ENCODE data around the genes PPAT and SRP72.

- PRO-cap = no peak
These were observed 3.0 kb downstream of the TMEM165 start for GRCh38 chr4:55398423-55399564.

DNA sequence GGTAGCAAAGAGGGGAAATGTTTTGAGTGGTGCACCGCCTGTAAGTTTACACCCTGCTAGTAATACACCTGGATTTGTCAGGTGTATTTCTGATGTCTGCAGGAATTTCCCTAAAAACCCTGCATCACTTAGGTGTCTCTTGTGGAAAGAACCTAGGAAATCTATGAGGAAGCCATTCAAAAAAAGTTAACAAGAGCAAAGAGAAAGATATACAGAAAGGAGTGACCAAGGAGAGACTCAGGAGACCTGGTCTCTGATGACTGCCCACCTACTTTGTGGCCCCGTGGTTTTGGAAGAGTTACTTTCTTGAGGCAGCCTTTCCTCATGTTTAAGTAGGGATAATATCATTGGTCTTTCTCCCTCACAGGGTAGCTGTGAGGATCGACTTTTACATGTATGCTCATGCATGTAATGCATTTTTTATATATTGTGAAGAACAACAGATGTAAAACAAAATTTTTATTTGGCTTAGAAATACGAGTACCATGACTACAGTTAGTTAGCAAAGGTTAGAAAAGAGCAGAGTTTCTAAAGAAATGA is 1.3 kb downstream of the CEP135 start:
- PRO-cap = no peak

GRCh38 chr4:56253651-56254301 is 133.5 kb downstream of the AASDH start:
- PRO-cap = no peak

DNA sequence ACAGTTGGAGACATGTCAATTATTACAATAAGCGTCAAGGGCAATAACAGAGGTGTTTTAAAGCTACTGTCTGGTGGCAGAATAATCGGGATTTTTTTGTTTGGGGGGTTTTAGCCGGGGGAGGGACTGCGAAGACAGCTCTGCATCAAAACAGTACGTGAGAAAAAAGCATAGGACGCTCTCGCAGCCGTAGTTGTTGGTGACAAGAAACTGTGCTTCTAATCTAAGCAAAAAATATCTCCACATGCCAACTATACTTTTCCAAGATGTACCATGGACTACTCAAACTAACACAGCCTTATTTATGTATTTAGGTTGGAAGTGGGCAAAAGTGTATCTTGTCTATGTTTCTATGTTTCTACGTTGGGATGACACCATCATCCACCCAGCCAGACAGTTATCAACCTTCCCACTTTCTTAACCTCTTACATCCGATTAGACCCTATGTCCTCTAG is 824 bp upstream of the AASDH start:
- PRO-cap = no peak

GRCh38 chr4:56434845-56435891 is at the start of gene PPAT:
Gene PPAT (minus strand): TSS chr4:56435615.
- PRO-cap = bidirectional peak, plus-strand start at chr4:56435763, minus-strand start at chr4:56435612

GRCh38 chr4:56458999-56459999 is 8.1 kb upstream of the SRP72 start:
- PRO-cap = no peak

DNA sequence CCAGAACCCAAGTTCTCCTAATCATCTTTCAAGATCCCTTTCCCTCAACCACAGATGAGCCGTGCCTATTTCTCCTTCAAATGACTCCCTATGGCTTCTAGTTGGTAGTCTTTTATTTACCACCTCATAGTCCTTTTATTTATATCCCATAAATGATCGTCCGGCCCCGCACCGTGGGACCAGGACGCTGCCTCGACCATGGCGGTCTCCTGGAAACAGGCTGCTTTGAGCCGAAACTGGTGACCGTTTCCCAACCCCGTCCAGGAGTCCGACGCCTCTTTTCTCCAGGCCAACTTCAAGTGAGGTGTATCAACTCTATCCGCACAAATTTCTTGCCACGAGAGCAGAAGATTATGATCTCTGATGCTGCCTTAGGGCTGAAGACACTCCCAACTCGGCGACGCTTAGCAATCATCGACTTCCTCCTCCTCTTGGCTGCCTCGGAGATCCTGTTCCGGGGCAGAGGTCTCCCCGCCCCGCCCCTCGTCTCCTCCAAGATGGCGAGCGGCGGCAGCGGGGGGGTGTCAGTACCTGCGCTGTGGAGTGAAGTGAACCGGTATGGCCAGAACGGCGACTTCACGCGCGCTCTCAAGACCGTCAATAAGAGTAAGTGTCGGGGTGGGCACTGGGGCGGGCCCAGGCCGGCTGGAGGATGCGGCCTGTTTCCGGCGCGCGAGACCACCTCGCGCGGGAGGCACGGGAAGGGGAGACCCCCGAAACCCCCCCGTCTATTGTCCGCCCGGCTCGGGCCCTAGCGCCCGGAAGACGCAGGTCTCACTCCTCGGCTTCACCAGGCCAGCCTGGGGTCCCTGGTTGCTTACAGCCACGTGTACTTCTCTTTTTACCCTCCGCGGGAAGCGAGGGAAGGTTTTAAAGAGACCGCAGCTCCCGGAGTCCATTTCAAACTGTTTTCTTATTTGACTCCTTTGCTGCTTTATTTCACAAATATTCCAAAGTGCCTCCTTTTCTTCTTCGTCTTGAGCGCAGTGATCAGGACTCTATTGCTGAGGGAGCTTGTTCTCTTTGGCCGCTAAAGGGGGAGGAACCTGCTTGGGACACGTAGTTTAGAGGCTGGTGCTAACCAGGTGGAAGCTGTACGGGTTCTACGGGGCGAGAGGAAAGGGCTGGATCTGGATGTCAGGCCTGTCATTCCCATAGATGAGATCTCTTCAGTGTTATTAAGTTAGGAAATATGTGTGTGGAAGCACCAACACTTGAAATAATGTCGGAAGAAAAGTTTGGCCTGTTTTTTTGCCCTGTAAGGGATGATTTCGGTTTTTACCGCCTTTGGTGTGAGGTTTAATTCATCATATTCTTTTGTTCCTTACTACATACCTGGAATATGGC is at the start of gene SRP72:
Gene SRP72 (plus strand): TSS at position 479 of the 1,347 bp plus-strand sequence.
- PRO-cap = bidirectional peak, plus-strand start at position 495 of the sequence, minus-strand start at position 433 of the sequence

DNA sequence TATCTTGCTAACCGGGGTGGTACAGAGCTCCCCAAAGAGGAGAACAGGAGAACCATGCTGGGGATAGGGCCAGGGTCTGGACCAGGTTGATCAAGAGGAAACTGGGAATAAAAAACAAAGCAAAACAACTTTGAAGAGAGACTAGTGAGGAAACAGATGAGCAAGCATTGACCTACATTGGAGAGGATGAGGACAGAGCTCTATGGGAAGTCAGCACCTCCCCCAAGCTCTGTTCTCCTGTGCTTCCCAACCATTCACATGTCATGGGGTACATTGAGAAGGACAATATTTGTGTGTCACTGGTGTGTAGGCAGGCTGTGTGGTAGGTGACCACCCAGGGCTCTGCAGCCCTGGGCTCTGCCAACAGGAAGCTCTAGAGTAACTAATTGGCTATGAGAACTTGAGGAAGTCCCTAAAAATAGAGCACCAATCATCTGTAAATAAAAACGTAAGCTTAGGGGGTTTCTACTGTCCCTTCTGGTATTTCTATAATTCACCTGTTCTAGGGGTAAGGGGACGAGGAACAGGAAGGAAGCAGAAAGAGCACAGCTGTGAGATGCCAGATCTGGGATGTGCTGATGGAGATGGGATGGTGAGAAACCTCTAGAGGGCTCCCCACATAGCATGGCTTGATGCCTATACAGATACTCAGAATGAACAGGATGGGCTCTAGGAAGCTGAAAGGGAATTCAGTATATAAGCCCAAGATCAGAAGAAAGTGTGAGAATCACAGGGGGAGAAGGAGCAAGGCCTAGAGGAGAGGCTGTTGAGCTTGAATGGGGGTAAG is 31.1 kb downstream of the HOPX start:
- PRO-cap = no peak

GRCh38 chr4:56655911-56656667 is 25.0 kb downstream of the HOPX start:
- PRO-cap = unidirectional peak, minus-strand start at chr4:56656515

GRCh38 chr4:57102896-57103830 is 7.0 kb downstream of the IGFBP7 start:
- PRO-cap = no peak

DNA sequence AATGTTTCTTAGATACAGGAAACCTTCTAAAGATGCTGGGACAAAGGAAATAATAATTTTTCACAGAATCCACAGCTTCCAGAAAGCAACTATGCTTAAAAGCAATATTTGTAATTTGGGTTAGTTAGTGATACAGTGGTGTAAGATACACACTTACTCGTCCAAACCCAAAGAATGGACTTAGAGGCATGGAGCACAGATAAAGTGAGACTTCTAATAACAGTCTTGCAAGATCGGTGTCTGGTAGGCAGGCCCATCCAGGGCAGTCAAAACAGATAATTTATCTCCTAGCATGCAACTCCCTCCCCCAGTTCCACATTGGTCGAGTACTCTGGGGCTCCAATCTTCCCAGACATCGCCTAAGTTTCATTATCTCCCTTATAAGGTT is 471.5 kb downstream of the TECRL start:
- PRO-cap = unidirectional peak, minus-strand start at position 268 of the sequence

DNA sequence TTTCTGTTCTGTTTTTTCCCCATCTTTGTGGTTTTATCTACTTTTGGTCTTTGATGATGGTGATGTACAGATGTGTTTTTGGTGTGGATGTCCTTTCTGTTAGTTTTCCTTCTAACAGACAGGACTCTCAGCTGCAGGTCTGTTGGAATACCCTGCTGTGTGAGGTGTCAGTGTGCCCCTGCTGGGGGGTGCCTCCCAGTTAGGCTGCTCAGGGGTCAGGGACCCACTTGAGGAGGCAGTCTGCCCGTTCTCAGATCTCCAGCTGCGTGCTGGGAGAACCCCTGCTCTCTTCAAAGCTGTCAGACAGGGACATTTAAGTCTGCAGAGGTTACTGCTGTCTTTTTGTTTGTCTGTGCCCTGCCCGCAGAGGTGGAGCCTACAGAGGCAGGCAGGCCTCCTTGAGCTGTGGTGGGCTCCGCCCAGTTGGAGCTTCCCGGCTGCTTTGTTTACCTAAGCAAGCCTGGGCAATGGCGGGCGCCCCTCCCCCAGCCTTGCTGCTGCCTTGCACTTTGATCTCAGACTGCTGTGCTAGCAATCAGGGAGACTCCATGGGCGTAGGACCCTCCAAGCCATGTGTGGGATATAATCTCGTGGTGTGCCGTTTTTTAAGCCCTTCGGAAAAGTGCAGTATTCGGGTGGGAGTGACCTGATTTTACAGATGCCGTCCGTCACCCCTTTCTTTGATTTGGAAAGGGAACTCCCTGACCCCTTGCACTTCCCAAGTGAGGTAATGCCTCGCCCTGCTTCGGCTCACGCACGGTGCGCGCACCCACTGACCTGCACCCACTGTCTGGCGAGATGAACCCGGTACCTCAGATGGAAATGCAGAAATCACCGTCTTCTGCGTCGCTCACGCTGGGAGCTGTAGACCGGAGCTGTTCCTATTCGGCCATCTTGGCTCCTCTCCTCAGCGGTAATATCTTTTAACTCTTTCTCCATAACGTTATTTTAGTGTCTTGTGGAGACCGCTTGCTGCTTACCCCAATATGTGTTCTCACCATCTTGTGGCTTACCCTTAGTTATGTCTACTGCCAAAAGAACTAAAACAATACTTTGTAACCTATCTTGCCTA is 328.4 kb upstream of the EPHA5 start:
- PRO-cap = no peak

DNA sequence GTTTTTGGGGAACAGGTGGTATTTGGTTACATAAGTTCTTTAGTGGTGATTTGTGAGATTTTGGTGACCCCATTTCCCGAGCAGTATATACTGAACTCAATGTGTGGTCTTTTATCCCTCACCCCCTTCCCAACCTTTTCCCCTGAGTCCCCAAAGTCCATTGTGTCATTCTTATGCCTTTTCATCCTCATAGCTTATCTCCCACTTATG is 544.7 kb downstream of the CENPC start:
- PRO-cap = no peak

- PRO-cap = no peak
These were observed 1.9 kb upstream of the TMPRSS11D start for GRCh38 chr4:67885531-67886253.

- PRO-cap = no peak
These were observed 12.7 kb downstream of the YTHDC1 start for GRCh38 chr4:68336959-68337853.

DNA sequence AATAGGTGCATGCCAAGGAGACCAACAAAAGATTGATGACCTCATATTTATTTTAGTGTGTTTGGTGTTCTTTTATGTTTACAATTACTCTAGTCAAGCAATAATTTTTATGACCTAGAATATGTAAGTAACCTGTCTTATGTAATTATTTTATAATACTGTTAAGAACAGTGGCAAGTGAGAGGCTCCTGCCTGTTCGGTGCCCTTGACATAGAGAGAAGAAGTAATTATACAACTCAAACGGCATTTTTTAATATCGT is 232 bp upstream of the UGT2B15 start:
- PRO-cap = no peak

GRCh38 chr4:68732930-68733540 is 62.6 kb upstream of the UGT2B15 start:
- PRO-cap = no peak

DNA sequence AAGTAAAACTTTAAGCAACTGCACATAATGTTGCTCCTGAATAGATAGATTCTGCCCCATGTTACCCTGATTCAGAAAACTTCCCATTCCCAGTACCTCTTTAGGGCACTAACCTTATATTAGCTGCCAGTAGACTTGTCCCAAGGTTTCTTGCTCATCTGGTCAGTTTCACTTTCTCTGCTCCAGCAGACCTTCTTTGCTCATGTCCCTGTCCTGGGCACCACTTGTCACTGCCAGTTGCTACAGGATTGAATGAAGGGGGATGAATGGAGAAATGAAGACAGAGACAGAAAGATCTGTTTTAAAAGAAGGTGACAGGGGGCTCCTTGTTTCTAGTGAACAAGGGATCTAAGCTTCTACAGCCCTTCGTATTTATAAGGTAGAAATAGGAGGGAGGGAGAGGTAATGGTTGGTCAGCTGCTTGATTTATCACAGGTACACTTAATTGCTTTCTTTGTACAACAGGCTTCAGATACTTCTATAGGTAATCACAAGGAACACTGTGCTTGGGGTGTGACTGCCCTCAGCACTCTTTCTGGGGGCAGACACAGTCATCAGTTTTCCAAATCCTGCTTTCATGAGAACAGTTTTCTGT is 65.1 kb upstream of the UGT2B10 start:
- PRO-cap = no peak

DNA sequence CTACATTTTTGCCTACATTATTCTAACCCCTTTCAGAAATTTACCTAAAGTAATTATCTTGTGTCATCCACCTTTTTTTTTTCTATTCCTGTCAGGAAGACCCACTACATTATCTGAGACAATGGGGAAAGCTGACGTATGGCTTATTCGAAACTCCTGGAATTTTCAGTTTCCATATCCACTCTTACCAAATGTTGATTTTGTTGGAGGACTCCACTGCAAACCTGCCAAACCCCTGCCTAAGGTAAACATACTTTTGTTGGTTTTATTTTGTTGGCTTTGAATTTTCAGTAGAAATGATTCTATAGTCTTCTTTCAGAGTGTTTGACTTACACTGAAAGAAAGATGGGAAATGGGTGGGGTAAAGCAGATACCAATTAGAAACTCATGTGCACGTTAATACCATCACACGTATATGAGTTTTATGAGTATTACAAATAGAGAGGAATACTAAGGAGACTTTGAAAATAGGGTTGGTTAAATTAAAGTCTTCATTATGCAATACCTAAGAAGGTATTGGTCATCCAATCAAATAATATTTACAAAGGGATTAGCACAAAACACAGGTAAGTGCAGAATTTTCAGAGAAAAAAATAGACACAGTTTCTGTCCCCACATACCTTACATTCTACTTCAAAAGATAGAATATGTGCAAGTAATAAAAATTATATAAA is 2.3 kb downstream of the UGT2B7 start:
- PRO-cap = no peak

- PRO-cap = no peak
These were observed 50.4 kb upstream of the UGT2B4 start for GRCh38 chr4:69546140-69546491.

Measured in right common carotid artery plus branches (tissue), 1 donor.